M059J (cell line): ENCODE results near the gene GOLPH3.

DNA sequence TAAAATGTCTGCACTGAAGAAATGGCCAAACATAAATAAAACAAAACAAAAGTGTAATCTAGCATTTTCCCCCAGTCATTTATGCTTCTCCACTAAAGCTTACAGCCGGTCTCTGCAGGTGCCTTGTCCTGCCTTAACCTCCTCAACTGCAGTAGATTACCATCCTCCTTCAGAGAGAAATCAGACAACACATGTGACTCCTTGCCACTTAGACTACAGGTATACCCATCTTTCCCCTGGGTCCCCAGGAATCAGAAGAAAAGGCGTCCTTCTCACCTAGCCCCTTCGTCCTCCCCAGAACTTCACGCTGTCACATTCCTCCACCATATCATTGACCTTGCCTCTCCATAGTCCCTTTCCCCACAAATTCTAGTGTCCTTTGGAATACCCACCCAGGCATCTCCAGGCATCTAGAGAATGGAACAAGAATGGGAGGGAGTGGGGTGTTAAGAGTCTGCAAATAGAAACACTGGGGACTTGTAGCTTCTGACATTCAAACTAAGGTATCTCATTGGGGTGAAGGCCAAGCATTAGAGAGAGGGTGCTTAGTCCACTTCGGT, 11.6 kb downstream of the RETREG1 start:
- RAMPAGE, long total RNA, result no peak

DNA sequence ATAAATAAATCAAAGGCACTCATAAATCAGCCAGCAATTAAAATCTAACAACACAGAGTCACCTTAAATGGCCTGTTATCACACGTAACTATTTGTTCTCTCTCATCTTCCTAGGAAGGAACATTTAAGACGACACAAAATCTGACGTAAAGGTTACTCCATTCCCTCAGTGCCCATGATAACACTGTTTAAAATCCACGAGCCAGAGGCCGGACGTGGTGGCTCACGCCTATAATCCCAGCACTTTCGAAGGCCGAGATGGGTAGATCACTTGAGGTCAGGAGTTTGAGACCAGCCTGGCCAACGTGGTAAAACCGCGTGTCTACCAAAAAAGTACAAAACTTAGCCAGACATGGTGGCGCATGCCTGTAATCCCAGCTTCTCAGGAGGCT, 56.4 kb downstream of the MYO10 start:
- RAMPAGE, long total RNA, result no peak

DNA sequence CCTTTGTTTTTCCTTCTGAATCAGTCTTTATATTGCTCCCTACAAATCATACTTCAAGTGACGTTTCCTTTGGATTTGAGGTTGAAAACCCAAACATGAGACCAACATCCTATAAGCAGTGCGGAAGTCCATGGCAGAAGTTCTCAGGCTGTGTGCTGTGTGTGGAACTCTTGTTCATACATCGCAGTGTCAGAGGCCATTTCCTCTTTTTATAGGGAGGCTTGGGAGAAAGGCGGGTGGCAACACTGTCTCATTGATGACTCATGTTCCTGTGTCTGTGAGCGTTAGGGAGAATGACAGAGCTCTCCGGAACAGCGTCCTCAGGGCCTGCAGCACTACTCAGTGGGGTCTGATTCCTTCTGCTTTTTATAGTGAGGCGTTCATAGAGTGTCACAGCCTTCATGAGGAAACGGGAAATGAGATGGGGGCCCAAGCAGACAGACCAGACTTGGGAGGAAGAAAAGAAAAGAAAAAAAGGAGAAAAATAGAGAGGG, 98.8 kb upstream of the BASP1 start:
- RAMPAGE, long total RNA, result no peak

DNA sequence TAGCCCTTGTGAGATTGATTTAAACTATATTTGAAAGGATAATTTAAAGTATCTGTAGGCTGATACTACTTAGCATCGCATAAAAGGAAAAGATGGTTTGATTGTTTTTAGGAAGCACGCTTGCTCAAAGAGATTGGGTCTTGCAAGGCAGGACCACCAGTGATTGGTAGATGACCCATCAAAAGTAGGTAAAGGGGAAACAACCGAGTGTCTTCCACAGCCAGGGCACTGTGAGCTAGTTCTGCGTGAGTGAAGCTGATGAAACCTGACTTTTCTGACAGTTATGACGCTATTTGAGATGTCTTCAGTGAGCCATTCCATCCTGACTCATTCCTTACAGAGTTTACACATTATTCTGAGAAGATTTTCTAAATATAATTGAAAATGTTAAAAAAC, 49.6 kb downstream of the BASP1 start:
- RAMPAGE, long total RNA, result no peak

DNA sequence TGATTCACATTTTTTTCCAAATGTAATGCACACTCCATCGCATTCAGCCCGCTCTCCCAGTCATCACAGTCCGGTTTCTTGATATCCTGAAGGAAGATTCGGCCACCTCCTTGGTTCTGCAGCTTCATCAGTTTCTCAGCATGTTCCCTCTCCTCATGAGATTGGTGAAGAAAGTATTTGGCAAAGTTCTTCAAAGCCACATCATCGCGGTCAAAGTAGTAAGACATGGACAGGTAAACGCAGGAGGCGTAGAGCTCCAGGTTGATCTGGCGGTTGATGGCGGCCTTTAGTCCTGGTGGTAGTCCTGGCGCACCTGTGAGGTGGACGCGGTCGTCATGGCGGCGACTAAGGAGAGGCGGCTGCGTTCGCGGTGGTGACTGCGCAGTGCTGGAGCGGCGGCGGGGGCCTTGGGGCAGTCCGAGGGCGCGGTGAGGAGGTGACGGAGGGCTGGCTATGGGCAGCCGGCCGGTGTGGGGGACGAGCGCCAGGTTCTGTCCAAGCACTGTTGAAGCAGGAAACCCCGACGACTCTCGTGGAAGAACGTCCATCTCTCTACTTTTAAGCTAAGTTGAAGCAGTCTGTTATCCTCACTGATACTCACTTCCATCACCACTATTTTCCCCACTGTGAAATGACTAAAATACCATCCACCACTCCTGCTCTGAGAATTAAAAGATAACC, 136.8 kb downstream of the BASP1 start:
- RAMPAGE, long total RNA, result no peak

DNA sequence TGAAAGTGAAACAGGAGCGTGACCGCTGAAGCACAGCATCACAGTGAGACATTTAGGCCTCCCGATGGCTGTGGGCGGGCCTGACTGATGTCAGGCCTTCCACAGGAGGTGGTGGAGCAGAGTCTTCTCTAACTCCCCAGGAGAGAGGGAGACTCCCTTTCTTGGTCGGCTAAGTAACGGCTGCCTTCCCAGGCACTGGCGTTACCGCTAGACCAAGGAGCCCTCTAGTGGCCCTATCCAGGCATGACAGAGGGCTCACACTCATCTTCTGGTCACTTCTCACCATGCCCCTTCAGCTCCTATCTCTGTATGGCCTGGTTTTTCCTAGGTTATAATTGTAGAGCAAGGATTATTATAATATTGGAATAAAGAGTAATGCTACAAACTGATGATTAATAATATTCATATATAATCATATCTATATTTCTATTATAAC, 1042.9 kb upstream of the H3Y1 start:
- RAMPAGE, long total RNA, result no peak

DNA sequence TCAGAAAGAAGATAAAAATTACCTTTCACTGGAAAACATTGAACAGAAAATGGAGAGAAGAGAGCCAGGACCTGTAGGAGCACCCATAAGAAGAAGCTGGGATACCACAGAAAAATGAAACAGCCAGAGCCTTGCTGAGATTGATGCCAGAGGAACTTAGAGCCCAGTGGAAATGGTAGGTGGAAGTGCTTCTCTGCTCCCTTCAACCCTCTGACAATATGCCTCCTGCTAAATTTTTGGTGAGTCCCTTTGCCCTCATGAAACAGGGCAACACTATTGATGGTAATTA, 803.9 kb downstream of the CDH18 start:
- RAMPAGE, long total RNA, result no peak

DNA sequence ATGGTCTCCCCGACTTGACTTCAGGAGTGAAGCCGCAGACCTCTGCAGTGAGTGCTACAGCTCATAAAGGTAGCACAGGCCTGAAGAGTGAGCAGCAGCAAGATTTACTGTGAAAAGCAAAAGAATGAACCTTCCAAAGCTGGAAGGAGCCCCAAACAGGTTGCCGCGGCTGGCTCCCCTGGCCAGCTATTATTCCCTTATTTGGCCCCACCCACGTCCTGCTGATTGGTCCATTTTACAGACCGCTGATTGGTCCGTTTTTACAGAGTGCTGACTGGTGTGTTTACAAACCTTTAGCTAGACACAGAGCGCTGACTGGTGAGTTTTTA, 624.9 kb upstream of the CDH18 start:
- RAMPAGE, long total RNA, result no peak

GRCh38 chr5:31625966-31626361, 13.0 kb upstream of the PDZD2 start:
- RAMPAGE, long total RNA, result no peak

- RAMPAGE, long total RNA, result no peak
These were observed 24.5 kb downstream of the PDZD2 start for GRCh38 chr5:31663408-31663828.

- RAMPAGE, long total RNA, result no peak
These were observed 139.2 kb downstream of the PDZD2 start for GRCh38 chr5:31778181-31778380.

DNA sequence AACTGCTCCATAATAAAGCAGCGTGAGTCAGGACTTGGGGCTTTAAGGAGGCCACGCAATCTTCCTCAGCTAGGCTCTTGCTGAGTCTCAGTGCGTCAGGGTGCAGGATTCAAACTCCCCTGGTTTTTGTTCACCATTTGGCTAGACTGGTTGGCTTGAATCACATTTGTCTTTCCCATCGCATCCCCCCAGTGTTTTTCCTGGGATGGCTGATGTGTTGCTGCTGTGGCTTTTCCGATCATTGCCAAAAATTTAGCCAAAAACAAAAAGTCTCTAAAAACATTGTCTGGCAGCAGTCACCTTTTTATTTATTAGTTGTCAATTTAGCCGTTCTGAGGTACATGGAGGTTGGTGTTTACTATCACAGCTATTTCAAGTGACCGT, 102.5 kb downstream of the GOLPH3 start:
- RAMPAGE, long total RNA, result no peak

- RAMPAGE, long total RNA, result no peak
These were observed 73.9 kb downstream of the GOLPH3 start for GRCh38 chr5:32099872-32101015.

GRCh38 chr5:32123826-32125209, 49.8 kb downstream of the GOLPH3 start:
- RAMPAGE, long total RNA, result no peak

- RAMPAGE, long total RNA, result no peak
These were observed 16.8 kb downstream of the GOLPH3 start for GRCh38 chr5:32157103-32157998.

DNA sequence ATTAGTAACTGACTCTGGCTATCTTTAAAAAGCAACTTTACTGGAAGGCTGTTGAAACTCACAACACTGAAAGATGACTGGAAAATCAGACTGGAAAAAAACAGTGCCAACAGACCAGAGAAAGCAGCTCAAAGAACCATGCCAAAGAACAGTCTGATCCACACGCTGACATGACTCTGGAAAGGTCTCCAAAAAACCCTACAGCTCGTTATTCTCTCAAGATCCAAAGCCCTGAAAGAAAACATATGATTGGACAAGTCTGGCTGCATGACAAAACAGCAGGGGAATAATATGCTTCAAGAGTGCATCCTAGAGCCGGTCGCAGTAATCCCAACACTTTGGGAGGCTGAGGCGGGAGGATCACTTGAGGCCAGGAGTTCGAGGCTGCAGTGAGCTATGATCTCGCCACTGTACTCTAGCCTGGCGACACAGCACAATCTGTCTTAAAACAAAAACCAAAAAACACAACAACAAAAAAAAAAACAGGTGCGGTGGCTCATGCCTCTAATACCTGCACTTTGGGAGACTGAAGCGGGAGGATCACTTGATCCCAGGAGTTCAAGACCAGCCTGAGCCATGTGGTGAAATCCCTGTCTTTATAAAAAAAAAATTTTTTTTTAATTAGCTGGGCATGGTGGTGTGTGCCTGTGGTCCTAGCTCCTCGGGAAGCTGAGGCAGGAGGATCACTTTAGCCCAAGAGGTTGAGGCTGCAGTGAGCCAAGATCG, 5.4 kb downstream of the GOLPH3 start:
- RAMPAGE, long total RNA, result no peak

- RAMPAGE, long total RNA, result no peak
These were observed at the start of gene GOLPH3 for GRCh38 chr5:32174025-32174893. Gene GOLPH3 (minus strand): TSS chr5:32174319.

DNA sequence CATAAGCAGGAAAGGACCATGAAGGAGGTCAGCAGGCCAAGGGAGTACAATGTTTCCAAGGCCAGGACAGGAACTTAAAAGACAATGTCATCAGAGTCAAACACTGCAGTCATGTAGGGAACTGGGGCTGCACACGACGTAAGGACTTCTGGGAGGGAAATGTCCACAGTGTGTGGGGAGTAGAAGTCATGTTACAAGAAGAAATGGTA, 61.5 kb downstream of the MTMR12 start:
- RAMPAGE, long total RNA, result no peak

DNA sequence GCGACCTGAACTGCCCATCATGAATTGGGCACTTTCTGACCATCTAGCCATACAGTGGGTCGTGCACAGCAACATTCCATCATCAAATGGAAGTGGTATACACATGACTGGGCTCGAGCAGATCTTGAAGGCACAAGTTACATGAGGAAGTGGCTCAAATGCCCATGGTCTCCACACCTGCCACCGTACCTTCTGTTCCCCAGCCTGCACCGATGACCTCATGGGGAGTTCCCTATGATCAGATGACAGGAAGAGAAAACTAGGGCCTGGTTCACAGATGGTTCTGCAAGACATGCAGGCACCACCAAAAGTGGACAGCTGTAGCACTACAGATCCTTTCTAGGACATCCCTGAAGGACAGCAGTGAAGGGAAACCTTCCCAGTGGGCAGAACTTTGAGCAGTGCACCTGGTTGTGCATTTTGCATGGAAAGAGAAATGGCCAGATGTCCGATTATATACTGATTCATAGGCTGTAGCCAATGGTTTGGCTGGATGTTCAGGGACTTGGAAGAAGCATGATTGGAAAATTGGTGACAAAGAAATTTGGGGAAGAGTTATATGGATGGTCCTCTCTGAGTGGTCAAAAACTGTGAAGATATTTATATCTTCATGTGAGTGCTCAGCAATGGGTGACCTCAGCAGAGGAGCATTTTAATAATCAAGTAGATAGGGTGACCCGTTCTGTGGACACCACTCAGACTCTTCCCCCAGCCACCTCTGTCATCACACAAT, 21.6 kb downstream of the MTMR12 start:
- RAMPAGE, long total RNA, result no peak

DNA sequence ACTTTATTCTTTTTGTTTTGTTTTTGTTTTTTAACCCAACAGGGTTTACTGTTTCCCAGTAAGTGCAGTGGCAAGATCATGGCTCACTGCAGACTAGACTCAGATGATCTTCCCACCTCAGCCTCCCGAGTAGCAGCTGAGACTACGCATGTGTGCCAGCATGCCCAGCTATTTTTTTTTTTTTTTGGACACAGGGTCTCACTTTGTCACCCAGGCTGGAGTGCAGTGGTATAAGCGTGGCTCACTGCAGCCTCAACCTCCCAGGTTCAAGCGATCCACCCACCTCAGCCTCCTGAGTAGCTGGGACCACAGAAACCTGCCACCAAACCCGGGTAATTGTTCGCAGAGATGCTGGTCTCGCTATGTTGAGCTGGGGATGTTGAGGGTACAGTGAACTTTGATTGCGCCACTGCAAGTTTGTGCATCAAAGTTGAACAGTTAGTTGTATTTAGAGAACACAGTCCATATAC, 12.7 kb downstream of the ZFR start:
- RAMPAGE, long total RNA, result no peak